Fibroblast of the aortic adventitia (primary cell): ENCODE measurements around a stretch of chr14.

DNA sequence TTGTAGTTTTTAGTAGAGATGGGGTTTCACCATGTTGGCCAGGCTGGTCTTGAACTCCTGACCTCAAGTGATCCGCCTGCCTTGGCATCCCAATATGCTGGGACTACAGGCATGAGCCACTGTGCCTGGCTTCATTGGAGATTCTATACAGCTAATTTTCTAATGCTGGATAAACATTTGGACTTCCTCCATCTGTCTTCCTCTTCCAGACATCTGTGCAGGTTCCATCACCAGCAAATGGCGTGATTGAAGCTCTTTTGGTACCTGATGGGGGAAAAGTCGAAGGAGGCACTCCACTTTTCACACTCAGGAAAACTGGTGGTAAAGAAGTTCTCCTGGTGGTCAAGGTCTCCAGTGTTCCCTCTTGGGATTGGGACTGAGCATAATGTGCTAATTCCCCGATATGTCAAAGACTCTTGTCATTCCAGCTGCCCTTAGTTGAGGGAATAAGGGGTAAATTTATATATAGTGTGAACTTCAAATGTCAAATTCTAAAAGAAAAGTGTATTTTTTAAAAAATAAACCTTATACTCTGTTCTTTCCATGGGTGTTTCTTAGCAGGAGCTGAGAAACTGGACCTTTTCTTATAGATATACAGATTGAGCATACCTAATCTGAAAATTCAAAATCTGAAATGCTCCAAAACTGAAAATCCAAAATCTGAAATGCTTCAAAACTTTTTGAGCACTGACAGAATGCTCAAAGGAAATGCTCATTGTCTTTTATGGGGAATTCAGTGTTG, 9.3 kb downstream of the DLST start:
- CAGE, long polyA plus RNA = no peak

GRCh38 chr14:74980596-74981672, 21.8 kb upstream of the EIF2B2 start:
- CAGE, long polyA plus RNA = no peak

GRCh38 chr14:75068806-75068942, 767 bp upstream of the ZC2HC1C start:
- CAGE, long polyA plus RNA = no peak

DNA sequence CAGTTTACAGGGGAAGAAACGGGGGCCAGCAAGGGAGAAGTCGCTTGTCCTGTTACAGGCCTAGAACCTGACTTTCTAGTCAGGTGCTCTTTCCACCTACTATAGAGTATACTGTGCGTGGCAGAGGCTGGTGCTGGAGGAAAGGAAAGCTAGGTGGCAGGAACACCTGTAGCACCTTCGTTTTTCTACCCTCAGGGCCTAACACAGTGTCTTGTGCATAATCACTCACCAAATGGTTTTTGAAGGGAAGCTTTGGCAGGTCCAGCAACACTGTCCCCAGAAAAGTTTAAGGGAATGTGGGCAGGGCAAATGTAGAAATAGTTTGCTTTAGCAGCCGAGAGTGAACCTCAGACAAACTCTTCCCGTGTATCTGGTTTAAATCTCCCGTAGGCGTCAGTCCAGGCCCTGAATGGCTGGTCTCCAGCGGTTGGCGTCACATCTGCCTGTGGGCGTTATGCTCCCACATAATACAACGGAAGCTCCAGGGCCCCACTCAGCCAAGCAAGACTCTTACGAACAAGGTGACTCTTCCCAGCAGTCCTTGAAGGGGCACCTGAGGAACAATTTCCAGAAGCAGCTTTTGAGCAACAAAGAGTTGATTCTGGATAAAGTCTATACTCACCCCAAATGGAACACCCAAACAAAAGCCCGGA, 850 bp downstream of the ZC2HC1C start:
- CAGE, long polyA plus RNA = no peak

DNA sequence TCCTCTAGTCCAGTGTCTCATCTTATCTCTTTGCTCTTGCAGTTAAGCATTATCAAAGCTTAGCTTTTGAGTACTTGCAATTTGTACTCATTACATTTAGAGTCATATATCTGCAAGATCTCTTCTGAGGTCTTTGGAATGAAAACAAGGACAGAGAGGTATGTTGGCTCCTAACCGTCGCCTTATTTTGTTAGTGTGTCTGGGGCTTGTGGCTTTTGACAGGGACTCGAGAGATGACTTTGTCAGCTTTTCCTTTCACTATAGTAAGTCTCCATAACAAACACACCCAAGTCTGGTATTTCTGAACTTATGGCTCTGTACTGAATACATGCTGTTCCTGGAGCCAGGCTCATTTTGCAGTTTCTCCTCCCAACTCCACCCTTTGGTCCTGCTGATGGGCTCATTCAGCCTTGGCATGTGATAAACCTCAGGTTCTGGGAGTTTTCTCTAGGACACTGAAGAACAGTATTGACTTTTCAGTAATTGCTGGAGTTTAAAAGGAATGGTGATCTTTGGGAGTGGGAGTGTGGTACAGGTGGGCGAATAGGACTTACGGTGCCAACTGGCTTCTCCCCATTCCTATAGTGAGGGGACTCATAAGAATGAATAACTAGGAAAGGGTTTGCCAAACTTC, 27.7 kb upstream of the TMED10 start:
- CAGE, long polyA plus RNA = no peak

DNA sequence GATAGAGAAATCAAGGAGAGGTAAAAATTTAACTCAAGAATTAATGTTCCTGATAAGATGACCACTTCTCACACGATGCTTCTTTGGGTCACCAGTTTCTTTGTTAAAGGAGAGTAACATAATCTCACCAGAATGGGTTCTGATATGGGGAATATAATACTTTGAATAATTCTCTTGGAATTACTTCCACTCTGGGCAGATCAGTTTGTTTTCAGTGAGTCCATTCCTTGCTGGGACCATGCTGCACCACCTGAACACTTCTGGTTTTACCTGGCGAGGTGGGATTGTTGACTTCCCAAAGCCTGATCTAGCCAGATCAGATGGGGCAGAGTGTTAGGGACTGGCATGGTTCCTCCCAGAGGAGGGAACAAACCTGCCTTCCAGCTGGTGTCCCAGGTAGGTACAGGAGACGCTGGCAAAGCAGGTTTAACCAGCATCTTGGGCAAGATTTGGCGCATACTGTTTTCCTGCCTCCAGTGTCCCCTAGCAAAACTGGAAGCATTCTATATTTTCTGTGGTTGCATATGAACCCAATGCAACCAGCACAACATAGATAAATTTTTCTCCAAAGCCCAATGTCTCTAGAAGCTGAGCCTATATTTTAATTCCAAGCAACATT, 14.7 kb upstream of the FOS start:
- CAGE, long polyA plus RNA = no peak

DNA sequence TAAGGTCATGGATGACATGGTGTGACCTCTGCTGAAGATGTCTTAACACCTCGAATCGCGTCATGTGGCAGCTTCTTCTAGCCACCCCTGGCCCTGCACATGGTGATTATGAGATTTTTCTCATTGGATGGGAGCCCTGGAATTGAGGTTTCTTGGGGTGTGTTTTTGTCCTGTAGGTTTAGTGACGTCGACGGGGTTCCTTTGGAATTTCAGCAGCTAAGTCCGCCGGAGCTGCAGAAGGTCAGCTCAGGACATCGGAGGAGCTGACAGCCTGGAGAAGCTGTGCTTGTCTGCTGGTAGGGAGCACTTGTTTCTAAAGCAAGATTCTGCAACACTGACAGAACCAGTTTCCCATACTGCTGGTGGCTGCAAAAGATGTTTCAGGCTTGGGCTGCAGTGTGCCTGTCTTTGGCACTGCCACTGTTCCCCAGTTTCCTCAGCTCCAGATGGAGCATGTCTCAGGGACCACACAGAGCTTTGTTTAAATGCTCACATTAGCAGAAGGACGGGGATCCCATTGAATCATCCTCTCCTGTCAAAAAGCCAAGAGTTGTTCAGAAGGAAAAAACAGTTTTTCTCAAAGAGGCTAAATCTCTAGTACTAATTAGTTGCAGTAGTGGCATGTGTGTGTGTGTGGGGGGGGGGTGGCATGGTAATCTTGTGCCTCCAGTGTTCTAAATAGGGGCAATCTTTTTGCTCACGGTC, 5.2 kb upstream of the FOS start:
- CAGE, long polyA plus RNA = no peak

- CAGE, long polyA plus RNA = no peak
Measured at GRCh38 chr14:75280760-75281736, 2.4 kb downstream of the FOS start.

GRCh38 chr14:75282673-75283795, 4.4 kb downstream of the FOS start:
- CAGE, long polyA plus RNA = no peak

- CAGE, long polyA plus RNA = no peak
Measured at GRCh38 chr14:76096764-76097140, 55.0 kb upstream of the GPATCH2L start.

DNA sequence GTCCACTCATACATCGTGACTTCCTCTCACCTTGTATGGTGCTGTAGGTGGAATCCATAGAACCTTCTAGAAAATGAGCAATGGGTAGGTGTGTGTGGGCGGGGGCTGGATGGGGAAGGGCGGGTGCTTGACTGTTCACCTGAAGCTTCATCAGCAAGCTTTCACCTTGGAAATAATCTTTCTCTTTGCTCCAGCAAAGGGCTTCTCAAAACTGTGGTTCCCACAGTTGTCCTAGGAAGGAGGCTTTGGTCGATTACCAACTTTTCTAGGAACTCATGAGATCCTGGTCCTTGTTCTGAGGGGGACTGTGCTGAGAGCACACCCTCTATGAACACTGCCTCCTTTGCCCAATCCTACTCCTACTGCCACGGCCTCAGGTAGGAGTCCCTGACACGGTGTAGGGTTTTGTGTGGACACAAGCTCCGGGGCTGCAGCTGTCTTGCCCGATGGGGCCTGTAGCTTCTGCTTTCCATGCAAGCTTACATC, 38.4 kb upstream of the ESRRB start:
- CAGE, long polyA plus RNA = no peak

- CAGE, long polyA plus RNA = no peak
Measured at GRCh38 chr14:76780553-76781735, 19.7 kb downstream of the VASH1 start.

GRCh38 chr14:76894263-76894798, 68.1 kb downstream of the LRRC74A start:
- CAGE, long polyA plus RNA = no peak

DNA sequence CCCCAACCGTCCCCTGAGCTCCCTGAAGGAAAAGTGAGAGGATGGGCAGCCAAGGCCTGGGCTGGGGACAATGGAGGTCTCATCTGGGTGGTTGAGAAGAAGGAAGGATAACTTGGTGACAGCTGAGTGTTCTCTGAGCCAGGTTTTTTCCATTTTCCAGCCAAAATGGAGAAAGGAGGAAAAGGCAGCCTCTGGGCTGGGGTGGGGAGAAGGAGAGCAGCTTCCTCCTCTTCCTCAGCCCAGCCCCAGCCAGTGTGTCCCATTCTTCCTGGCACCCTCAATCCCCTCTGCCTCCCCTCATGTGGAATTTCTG, 88.7 kb downstream of the IRF2BPL start:
- CAGE, long polyA plus RNA = no peak

DNA sequence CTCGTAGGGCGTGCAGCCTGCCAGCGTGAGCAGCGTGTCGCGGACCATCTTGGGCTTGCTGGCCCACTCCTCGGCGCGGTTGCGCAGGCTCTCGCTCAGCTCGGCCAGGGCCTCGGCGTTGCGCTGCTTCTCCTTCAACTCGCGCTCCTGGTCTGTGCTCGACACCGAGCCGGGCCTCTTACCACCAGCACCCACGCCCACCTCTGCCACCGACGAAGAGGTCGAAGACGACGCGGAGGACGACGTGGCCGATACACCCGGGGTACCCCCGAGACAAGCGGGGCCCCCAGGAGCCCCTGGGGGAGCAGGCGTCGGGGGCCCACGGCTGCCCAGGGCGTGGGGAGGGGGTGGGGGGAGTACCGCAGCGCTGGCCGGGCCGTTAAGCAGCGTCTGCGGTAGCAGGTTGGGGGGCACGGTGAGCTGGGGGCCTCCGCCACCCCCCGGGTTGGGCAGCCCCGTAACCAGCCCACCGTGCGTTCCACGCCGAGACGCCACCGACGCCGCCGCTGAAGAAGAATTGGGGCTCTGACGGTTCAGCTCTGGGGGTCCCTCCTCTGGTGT, 1.8 kb downstream of the IRF2BPL start:
- CAGE, long polyA plus RNA = no peak

- CAGE, long polyA plus RNA = no peak
Measured at GRCh38 chr14:77027187-77027781, 1.2 kb downstream of the IRF2BPL start.

DNA sequence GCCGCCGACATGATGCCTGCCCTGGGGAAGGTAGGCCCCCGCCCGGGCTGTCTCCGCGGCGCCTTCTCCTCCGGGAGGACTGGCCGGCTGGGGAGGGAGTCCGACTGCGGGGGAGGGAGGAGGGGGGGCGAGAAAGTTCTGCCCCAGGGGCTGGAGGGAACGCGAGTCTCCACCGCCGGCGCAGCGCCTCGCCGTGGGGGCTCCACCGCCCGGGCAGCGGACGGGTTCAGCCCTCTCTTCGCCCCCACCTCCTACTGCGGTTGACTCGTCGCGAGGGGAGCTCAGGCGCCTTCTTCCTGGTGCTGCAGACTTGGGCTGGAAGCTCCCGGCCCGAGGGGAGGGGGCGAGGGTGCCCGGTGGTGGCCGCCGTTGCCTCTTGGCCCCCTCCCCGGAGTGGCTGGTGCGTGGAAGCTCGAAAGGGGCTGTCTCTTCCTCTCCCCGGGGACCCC, 702 bp downstream of the IRF2BPL start:
- CAGE, long polyA plus RNA = no peak

- CAGE, long polyA plus RNA = no peak
Measured at GRCh38 chr14:77045413-77046144, 17.1 kb upstream of the IRF2BPL start.

DNA sequence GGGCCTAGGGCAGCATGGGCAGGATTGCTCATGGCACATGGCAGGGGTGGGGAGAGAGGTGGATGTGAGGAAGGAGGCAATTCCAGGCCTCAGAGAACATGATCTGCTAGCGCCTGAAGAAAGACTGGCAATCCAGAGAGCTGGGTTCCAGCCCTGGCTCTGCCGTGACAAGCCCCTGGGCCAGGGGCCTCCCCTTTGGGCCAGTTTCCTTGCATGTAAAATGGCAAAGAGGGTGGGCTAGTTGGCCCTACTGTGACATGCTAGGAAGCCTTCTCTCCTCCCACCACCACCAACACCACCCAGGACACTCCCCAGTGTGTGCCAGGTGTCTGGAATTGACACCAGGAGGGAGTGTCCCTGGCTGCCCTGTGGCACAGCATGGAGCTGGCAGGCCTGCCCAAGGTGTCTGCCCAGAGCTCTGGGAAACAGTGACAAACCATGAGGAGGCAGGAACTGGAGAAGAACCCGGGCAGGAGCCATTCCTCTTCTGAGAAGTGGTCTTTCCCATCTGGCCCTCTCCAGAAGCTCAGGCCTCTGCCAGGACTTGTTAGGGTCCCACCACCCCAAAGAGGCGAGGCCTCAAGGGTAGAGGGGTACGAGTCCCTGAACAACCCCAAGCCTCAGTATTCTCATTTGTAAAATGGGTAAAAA, 24.1 kb upstream of the IRF2BPL start:
- CAGE, long polyA plus RNA = no peak

DNA sequence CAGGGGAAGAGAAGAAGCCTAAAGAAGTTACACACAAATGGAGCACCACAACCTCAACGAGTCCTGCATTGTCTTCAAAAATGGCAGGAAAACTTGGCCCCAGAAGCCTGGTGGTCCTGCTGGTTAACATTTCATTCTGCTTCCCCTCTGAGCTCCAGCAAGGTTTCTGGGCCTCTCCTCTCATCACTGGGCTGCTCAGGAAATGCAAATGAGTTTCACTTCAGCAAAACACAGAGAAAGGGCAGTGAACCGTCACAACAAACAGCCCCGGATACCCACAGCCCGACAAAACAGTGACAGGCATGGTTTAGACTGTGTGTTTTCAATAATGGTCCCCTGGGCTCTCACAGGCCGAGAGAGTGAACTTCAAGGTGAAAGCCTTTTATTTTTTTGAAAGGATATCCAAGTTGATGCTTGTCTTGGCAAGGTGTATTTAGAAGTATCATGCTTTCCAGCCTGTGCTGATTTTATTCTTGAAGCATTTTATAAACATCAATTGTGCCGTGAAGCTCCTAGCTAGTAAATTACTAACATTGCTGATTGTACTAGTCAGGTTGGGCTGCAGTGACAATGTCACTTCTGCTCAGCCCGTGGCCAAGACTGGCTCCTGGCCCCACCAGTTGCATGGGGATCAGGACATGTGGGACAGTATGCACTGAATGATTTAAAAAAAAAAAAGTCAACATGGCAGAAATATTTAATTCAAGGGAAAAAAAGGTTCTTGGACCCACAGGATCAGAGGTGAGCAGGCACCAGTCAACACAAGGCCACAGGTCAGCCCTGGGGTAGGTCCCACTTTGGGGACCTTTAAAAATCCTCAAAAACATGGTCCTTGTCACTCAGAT, 20.0 kb downstream of the ZDHHC22 start:
- CAGE, long polyA plus RNA = no peak